Metastatic Liver Carcinoma in the Adrenal Gland (tissue), 2 donors: Measurements from ENCODE around the genes CRYBG1 and BEND3.

DNA sequence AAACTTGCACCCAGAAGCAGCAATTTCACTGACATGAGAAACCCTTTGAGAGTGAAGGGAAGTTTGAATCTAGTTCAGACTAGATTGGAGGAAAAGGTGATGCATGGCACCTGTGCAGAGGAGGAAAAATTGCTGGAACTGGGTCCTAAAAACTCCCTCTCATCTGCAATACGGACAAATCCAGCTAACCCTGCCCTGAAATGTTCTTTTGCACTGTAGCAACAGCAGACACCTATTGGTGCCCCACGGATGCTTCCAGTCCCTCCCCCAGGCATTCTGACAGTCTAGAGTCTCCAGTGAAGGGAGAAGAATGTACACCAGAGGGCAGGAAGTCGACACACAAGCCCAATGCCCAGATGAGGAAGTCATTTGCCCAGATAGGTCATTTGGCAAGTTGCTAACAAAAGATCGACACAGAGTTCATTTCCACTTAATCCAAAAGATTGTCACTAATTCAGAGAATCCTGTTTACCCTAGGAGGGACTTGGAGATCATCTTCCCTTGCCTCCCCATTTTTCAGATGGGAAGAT is 293.1 kb upstream of the PRDM1 start:
- PRO-cap, 2 experiments: no peak in any of the 2 experiments

- PRO-cap, 2 experiments: peak in 1 of 2 experiments; most common plus-strand start chr6:106087826 (in 1); most common minus-strand start chr6:106087796 (in 1)
These were observed 1.2 kb downstream of the PRDM1 start for GRCh38 chr6:106087158-106087967.

- PRO-cap, 2 experiments: no peak in any of the 2 experiments
These were observed 1.9 kb downstream of the PRDM1 start for GRCh38 chr6:106087968-106088470.

- PRO-cap, 2 experiments: no peak in any of the 2 experiments
These were observed 18.4 kb downstream of the PRDM1 start for GRCh38 chr6:106104460-106105056.

DNA sequence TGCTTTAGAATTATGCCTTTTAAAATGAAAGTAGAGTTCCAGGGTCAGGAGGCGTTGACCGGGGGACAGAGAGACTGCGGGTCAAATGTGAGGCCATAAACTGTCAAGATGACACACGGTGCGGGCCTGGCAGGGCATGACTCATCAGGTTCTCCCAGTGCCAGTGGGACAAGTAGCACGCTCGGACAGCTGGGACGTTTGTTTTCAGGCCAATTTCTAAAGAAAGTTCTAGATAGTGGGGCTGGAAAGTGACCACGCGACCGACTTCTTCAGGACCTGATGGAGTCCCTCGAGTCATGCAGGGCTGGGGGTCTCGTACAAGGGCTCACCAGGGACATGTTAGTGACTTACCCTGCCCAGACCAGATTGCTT is 49.1 kb downstream of the PRDM1 start:
- PRO-cap, 2 experiments: no peak in any of the 2 experiments

GRCh38 chr6:106163778-106164989 is 78.0 kb downstream of the PRDM1 start:
- PRO-cap, 2 experiments: no peak in any of the 2 experiments

DNA sequence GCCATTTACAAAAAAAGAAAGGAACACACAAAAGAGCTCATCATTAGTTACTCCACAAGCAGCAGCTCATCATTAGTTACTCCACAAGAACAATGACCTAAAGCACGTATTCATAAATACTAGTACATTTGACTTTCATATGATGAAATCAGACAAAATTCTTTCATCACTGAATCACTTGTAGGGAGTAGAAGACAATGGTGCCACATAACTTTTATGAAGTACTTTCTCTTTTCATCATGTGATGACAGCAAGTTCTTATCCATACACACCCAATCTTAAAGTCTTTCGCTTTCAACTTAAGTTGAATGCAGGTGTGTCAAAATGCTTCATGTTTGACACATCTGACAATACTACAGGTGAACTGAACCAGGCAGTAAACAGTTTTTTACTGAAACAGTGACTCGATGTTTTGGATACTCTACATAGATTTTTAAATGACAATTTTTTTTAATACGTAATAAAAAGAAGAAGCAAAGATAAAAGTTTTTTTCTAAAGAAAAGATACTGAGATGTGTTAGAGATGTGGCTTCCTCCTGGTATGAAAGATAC is 109.0 kb downstream of the PRDM1 start:
- PRO-cap, 2 experiments: no peak in any of the 2 experiments

DNA sequence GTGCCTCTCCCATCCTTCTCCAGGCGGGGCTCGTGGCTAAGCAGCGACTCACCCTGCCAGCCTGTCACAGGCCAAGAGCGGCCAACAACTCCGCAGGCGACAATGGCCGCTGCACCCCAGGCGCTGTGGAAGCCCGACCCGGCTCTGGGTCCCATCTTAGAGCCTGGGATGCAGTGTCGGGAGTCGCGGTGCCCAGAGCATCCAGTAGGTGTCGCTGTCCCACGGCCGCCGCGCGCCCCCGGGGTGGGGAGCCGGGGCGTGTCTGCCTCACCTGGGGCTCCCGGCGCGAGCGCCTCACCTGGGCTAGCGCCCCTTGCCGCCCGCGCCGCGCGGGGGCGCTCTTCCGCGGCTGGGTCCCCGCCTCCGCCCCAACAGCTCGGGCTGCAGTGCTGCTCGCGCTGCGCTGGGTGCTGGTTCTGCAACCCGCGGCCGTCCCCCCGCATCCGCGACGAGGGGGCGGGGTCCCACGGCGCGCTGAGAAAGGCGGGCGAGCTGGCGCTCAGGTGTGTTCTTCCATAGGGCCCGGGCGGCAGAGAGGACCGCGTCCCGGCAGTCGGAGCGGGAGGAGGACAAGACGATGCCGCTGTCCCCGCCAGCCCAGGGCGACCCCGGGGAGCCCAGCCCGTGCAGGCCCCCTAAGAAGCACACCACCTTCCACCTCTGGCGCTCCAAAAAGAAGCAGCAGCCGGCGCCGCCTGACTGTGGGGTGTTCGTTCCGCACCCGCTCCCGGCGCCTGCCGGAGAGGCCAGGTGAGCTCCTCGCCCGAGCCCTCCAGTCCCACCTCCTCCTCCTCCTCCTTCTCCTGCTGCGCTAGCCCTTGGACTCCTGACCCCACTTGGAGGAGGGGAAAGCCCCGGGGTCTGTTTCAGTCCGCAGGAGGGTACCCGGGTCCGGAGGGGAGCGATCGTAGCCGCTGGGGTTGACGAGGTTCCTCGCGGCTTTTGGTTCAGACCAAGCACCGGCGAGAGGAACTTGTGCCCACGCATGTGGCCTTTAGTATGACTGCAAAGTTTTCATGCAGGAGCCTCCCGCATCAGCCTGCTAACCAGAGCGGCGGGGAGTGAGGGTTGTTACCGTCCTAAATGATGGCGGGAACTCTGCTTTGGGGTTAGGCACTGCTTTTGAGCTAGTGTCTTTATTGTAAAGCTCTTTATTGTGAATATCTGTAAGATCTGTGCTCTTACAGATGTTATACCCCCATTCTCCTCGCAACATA is at the start of gene CRYBG1:
Gene CRYBG1, plus strand, starts transcription at position 386 of the 1,217 bp plus-strand sequence.
- PRO-cap, 2 experiments: peak in 1 of 2 experiments; most common minus-strand start position 145 of the sequence (in 1)

DNA sequence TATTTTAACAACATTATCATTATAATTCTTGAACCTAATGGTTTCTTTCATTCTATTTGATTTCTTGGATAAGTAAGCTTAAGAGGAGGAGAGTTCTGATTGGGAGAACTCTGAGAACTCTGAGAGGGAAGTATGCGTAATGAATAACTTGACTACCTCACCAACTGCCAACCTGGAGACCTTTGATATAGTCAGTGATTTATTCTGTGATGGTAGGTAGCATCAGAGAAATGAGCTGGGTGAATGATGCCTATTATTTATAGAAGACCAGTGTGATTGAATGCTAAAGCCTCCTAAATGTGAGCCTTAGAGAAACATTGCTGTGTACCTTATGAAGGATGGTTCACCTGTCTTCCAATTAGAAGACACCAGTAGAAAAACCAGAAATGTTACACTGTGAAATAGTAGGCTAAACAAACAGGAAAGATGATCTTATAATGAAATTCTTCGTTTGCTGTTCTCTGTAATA is 114.9 kb downstream of the RTN4IP1 start:
- PRO-cap, 2 experiments: no peak in any of the 2 experiments

DNA sequence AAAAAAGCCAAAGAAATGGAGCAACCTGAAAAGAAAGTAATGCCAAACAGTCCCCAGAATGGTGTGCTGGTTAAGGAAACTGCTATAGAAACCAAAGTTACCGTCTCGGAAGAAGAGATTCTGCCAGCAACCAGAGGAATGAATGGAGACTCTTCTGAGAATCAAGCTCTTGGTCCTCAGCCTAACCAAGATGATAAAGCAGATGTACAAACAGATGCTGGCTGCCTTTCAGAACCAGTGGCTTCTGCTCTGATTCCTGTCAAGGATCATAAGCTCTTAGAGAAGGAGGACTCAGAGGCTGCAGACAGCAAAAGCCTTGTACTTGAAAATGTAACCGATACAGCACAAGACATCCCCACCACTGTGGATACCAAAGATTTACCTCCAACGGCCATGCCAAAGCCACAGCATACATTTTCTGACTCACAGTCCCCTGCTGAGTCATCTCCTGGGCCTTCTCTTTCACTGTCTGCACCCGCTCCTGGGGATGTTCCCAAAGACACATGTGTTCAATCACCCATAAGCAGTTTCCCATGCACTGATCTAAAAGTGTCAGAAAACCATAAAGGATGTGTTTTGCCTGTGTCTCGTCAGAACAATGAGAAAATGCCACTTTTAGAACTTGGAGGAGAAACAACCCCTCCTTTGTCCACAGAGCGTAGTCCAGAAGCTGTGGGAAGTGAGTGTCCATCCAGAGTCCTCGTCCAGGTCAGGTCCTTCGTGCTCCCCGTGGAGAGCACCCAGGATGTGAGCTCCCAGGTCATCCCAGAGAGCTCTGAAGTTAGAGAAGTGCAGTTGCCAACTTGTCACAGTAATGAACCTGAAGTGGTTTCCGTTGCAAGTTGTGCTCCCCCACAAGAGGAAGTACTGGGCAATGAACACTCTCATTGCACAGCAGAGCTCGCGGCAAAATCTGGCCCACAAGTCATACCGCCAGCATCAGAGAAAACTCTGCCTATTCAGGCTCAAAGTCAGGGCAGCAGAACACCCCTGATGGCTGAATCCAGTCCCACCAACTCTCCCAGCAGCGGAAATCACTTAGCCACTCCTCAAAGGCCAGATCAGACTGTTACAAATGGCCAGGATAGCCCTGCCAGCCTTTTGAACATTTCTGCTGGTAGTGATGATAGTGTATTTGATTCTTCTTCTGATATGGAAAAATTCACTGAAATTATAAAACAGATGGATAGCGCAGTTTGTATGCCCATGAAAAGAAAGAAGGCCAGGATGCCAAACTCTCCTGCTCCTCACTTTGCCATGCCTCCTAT is 109.5 kb downstream of the RTN4IP1 start:
- PRO-cap, 2 experiments: peak in 1 of 2 experiments; most common plus-strand start position 887 of the sequence (in 1)

DNA sequence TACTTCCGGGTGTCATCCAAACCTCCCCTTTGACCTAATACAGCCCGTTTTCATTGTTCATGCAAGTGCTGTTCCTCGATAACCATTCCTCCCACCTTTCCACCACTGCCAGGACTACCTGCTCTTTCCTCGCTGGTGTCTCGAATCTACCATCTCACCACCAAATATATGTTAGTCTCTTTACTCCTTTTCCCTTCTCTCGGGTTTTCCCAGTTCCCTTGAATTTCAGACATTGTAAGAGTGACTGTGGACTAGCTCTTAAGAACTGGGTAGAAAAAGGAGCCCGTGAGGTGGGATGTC is 61.4 kb downstream of the RTN4IP1 start:
- PRO-cap, 2 experiments: no peak in any of the 2 experiments

DNA sequence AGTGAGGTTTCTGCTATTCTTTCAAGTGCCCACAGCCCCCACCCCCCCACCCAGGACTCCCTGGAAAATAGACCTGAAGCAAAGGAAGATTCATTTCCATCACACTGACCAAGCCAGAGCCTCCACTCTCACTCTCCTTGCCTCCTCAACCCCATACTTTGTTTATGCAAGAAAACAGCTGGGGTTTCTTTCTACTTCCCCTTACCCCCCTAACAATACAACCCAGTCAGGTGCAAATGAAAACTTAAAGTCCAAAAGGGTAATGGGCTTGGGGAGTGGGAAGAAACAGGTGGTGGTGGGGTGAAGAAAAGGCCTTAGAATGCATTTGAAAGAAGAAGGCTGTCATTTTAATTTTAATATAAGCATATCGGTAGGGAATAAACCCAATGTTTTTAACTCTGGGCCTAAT is 14.4 kb downstream of the RTN4IP1 start:
- PRO-cap, 2 experiments: no peak in any of the 2 experiments

DNA sequence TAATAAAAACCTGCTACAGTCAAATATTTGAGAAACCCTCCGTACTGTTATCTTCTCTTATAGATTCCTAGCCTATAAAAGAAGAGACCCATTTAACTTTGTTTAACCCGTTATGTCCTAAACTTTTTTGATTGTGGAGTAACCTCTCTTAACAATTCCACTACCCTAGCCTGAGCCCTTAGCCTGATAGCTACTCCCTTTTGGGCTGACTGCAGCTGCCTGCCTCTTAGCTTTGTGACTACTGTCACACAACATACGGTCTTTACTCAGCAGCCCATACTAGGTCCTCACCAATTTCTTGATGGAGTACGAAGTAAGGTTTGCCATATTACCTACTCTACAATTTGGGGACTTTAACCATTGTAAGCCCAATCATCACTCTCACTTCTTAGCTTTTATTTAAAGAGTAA is 72.7 kb downstream of the QRSL1 start:
- PRO-cap, 2 experiments: no peak in any of the 2 experiments

GRCh38 chr6:106785669-106786054 is 156.3 kb downstream of the QRSL1 start:
- PRO-cap, 2 experiments: peak in 2 of 2 experiments; most common plus-strand start chr6:106785890 (in 2); most common minus-strand start chr6:106785799 (in 1)

DNA sequence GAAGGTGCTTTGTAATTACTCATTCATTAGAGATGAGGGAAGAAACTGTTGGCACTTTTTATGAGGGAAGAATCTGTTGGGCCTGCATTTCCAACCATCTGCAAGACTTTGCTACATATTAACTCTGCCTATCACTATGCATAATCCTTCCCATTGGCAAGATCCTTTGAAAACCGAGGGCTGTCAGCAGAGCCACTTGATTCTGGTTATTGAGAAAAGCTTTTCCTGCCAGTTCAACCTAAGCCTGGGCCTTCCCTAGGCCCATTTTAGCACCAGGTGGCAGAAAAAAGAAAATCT is 103.5 kb downstream of the CD24 start:
- PRO-cap, 2 experiments: no peak in any of the 2 experiments

DNA sequence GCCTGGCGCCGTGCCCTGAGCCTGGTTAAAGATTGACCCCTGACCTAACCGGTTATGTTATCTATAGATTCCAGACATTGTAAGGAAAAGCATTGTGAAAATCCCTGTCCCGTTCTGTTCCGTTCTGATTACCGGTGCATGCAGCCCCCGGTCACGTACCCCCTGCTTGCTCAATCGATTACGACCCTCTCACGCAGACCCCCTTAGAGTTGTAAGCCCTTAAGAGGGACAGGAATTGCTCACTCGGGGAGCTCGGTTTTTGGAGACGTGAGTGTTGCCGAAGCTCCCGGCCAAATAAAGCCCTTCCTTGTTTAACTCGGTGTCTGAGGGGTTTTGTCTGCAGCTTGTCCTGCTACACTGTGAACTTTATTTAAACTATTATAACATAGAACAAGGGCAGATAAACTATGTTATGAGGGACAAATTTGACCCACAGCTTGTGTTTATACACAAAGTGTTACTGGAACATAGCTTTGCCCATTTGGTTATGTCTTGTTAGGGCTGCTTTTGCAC is 49.6 kb downstream of the CD24 start:
- PRO-cap, 2 experiments: no peak in any of the 2 experiments

DNA sequence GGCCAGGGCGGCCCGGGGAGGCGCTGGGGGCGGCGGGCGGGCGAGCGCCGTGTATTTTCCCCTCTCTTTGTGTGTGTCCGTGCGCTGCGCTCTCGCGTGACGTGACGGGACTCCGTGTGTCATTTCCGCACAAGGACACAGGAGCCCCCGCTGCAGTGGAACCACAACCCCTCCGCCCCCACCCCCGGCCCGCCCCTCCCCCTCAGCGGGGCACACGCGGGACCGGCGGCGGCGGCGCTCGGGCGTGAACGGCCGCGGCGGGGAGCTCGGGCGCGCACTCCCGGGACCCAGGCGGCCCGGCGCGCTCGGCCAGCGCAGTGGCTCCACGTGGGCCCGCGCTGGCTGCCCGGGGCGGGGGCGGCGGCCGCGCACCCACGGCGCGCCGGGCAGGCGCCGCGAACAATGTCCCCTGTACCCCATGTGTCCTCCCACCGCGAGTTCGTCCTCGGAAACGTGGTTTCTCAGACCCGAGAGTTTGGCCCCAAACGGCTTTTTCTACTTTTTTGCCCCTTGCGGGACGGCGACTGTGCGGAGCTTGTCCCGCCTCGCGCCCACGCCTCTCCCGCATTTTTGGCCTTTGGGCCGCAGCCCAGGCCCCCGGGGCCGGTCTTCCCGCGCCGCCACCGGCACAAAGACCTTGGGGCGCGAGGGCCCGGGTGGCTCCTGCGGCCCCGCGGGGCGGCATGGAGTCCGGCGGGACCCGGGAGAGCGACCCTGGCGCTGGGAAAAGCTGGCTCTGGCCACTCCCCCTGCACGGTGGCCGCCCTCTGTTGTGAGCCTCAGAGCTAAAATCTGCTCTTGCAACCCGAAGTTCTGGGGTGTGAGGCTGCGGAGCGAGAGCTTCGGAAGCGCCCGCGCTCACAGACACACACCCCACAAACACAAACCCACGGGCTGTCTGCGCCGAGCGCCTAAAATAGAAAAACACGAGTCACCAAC is at the start of gene BEND3:
Gene BEND3, minus strand, starts transcription at position 319 of the 939 bp plus-strand sequence.
- PRO-cap, 2 experiments: peak in 2 of 2 experiments; most common plus-strand start position 808 of the sequence (in 2); most common minus-strand start position 772 of the sequence (in 2)

- PRO-cap, 2 experiments: no peak in any of the 2 experiments
These were observed 130.3 kb downstream of the PDSS2 start for GRCh38 chr6:107328994-107329580.

- PRO-cap, 2 experiments: no peak in any of the 2 experiments
These were observed 71.4 kb downstream of the SOBP start for GRCh38 chr6:107561350-107561669.

DNA sequence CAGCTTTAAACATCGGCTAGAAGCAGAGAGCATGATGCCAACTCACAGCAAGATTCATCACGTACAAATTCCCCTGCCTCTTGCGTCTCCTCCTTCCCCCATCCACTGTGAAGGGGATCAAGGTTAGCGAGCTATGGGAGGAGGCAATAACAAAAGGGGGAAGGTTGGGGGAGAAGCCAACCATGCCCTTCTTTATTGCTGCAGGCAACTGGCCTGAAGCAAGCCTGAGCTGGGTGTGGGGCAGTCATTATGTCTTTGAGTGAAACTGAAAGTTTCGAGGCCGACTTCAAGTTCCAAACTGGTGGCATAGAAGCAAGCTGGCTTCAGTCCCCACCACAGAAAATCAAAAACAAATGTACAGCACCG is 83.3 kb downstream of the SCML4 start:
- PRO-cap, 2 experiments: no peak in any of the 2 experiments